ENCODE measurements around a stretch of chr21.

GRCh38 chr21:35529181-35529632 is 480.1 kb upstream of the RUNX1 start:
- PRO-cap = no peak

- PRO-cap = no peak
Observed at GRCh38 chr21:36079964-36080425, 10.2 kb downstream of the CBR1 start.

DNA sequence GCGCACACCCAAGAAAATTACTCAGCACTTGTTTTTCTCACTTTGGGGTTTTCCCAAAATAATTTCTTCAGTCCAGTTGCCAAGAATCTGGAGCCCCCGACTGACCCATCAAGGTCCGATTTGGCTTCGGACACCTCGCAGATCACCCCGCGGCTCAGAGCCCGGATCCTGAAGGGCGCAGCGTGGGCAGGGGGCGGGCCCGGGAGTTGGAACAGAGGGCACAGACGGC is 180 bp upstream of the CBR3 start:
- PRO-cap = bidirectional peak, plus-strand start at position 84 of the sequence, minus-strand start outside the sequence; bidirectional peak, plus-strand start outside the sequence, minus-strand start at position 144 of the sequence

DNA sequence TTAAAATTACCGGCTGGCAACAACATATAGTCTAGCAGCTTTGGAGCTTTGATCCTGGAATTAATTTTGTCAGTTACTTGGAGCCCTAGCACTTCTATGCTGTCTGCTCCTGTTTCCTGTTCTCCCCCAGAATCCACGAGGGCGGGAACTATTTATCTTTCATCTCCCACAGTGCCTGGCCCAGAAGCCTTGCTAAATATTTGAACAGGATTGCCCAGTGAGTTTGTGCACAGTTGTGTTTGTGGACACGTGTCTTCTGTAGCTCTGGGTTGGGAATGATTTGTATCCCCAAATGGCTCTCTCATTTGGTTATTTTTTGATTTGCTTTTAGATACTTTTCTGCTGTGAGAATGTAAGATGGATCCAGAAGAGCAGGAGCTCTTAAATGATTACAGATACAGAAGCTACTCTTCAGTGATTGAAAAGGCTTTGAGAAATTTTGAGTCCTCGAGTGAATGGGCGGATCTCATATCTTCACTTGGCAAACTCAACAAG is 7.8 kb downstream of the DOP1B start:
- PRO-cap = no peak

DNA sequence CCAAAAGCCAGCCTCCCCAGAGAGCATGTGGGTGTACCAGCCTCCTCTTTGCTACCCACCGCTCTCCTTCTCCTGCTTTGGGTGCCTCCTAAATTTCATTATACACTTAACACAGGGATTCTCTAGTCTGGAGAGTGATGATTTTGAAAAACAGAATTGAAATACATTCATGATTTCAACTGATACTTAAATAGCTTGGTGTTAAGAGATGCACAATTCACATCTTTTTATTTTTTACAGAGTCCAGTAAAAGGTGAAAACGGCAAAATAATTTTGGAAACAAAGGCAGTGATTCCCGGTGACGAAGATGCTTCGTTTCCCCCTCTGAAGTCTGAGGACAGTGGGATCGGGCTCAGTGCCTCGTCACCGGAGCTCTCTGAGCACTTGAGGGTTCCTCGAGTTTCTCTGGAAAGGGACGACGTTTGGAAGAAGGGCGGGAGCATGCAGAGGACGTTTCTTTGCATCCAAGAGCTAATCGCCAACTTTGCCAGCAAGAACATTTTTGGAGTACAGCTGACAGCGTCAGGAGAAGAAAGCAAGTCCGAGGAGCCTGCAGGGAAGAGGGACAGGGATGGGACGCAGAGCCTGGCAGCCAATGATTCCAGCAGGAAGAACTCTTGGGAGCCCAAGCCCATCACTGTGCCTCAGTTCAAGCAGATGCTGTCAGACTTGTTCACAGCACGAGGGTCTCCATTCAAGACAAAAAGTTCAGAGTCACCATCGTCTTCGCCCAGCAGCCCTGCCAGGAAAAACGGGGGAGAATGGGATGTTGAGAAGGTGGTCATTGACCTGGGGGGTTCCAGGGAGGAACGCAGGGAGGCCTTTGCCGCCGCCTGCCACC is 73.8 kb downstream of the DOP1B start:
- PRO-cap = no peak

DNA sequence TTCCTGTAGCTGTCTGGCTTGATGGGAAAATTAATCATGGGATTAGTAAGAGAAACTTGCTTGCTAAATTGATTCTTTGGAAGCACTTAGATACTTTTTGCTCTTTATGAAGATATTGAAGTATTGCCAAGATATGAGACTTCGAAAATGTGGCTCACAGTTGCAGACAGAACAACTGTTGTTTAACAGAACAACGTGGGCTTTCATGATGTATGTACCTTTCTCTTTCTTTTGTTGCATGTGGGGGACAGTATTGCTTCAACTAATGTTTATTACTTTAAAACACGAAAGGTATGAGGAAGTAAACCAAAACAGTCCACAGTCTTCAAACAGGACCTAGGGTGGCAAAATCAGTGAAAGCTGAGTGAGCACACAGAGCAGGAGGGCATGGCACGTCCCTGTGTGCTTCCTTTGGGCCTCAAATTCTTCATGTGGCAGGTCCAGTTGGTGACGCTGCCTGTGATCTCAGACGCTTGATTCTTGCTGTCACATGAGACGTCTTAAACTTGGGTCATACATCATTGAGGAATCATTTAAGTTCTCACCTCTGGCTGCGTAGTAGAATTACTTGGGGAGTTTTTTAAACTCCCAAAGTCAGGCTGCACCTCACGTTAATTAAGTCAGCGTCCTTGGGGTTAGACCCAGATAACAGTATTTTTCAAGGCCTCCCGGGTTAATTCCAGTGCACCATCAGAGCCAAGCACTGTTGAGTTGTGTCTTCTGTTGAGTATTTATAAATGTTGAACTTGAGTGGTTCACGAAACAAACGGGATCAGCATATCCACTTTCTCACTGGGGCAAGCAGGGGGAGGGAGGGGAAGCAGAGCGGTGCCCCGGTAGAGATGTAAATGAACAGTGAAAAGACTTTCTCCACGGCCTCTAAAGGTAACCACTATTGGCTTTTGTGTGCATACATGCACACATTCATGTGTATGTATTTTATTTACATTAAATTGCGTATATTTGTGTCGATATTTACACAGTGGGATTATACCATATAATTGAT is 7.6 kb upstream of the CHAF1B start:
- PRO-cap = no peak

DNA sequence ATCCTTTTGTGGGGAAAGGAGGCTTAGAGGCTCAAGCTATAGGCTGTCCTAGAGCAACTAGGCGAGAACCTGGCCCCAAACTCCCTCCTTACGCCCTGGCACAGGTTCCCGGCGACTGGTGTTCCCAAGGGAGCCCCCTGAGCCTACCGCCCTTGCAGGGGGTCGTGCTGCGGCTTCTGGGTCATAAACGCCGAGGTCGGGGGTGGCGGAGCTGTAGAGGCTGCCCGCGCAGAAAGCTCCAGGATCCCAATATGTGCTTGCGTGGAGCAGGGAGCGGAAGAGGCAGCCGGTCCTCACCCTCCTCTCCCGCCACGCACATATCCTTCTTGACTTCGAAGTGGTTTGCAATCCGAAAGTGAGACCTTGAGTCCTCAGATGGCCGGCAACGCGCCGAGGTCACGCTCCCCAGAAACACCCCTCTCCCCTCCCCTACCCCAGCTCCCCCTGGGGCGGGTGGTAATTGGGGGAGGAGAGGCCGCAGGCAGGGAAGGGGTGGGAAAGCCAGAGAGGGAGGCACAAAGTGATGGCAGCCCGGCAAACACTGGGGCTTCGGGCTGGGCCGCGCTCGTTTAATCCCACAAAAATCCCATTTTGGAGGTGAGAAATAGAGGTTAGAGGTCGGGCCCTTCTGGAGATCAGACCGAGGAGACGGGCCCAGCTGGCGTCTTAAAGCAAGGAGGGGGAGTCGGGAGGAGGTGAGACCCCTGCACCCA is 6.2 kb downstream of the SIM2 start:
- PRO-cap = no peak

GRCh38 chr21:36718933-36719568 is 20.1 kb downstream of the SIM2 start:
- PRO-cap = no peak

DNA sequence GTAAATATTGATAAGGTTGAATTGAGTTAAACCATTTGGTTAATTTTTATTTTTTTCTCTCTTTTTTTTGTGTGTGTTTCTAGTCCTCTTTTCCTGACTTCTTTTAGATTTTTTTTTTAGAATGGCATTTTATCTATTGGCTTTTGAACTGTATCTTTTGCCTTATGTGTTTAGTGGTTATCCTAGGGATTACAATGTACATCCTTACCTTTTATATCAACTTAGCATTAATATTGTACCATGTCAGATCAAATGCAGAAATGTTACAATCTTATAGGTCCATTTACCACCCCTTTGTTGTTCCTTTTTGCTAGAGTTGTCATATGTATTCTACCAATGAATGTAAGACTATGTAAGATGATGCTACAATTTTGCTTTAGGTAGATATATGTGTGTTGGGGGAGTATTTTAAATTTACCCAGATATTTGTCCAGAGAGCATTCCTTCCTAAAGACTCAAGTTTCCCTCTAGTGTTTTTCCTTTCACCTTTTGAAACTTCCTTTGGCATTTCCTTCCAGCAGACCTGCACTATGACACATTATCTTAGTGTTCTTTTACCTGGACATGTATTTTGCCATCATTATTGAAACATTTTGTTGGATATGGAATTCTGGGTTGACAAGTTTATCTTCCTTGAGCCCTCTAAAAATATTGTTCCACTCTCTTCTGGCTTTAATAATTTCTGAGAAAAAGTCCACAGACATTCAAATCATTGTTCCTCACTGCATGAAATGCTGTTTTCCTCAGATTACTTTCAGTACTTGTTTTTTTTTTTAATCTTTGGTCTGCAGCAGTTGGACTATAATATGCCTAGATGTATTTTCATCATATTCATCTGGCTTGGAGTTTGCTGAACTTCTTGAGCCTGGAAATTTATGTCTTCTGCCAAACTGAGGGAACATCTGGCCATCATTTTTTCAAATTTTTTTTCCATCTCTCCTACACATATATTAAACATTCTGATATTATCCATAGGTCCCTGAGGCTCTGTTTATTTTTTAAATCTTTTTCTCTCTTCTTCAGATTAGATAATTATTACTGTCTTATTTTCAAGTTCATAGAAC is 88.9 kb downstream of the HLCS start:
- PRO-cap = no peak

- PRO-cap = bidirectional peak, plus-strand start at chr21:37072033, minus-strand start at chr21:37071895; bidirectional peak, plus-strand start at chr21:37072665, minus-strand start at chr21:37072589
Observed at GRCh38 chr21:37071954-37072949, 619 bp downstream of the PIGP start.

DNA sequence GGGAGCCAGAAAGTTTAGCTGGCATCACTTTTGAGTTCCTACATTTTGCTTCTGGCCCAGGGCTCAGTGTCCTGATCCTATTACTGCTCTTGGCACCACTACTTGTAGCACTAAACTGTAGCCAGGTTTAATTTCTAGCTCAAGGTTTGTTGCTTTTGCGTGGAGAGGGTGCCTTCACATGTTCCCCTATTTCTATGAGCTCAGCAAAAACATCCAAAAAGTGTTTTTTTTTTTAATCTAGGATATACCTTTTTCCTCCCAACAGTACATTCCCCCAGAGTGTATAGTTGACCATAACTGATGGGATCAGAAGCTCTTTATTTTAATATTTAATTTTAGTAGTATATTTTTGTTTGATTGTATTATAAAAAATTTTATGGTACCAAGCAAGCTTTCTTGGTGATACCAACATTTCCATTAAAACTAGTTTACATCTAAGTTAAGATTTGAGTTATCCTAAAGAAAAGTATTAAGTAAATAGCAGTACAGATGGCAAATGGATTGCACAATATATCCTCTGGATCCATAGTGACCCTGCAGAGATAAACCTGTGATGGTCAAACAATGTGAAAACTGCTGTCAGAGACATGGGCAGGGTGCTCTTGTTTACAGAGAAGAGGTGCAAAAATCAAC is 9.6 kb downstream of the TTC3 start:
- PRO-cap = no peak

DNA sequence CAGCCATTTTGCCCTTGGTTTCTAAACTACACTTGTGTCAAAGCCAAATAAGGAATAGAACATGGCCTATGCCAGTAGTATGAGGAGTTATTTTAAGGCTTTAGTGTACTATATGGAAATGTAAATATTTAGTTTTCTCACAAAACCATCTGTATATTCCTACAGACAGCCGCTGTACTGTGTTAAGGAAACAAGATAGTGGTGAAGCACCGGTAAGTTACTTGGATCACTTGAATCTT is 86.4 kb downstream of the TTC3 start:
- PRO-cap = no peak

DNA sequence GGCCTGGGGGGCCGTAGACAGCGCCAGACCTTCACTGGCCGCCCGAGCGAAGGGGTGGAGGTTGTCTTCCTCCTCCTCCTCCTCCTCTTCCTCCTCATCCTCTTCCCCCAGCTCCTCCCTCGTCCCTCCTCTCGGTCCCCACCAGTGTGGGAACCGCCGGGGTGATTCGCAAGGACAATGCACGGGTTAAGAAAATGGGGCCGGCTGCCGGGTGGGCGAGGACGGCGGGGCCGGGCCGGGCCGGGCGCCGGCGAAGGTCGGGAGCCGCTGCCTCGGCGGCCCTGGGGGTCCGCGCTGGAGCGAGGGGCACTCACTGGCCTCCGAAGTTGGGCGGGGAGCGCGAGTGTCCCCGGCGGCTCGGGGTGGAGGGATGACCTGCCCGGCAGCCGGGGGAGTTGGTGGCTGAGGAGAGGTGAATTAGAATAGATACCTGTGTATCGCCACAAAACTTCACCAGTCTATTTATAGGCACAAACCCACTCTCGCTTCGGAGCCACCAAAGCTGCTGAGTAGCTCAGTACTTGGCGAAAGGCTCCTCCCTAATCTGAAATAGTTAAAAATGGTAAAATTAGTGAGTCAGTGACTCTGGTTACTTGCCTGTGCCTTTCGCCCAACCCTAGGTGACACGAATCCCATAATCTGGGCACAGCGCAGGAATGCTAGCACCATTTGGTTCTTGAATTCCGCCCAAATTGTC is 1.5 kb downstream of the DYRK1A start:
- PRO-cap = bidirectional peak, plus-strand start at position 149 of the sequence, minus-strand start at position 36 of the sequence

GRCh38 chr21:37384489-37385130 is 18.0 kb downstream of the DYRK1A start:
- PRO-cap = no peak

DNA sequence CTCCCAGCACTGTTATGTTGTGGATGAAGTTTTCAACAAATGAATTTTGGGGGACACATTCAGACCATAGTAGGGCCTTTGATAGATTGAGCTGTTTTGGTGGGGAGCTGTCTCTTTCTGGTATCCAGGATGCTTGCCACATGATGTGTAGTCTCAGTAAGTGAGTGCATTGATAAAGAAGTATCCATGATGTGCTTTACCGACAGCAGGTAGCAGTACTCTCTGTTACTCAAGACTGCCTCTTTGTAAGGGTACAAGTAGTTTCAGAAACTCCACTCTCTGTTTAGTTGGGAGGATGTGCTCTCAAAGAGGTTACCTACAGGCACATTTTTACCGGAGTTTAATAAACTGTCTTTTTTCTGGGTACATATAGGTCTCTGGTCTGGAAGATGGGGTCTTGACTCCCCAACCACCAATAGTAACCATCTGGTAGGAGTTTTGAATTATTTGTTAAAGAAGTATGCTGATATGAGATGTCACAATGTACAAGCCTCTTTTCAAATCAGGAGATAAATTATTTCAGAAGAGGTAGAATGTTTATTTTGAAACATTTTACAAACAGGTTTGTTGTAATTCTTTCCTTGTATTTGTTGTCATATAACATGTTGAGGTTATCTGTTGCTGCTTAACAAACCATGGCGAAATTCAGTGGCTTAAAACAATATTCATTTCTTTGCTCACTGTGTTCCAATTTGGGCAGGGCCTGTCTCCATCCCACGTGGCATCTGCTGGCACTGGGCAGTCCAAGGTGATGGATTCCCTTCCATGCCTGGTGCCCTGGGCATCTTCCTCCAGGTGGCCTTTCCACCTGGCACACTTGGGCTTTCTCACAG is 26.7 kb downstream of the DYRK1A start:
- PRO-cap = no peak

GRCh38 chr21:37419132-37420148 is 52.9 kb downstream of the DYRK1A start:
- PRO-cap = no peak

GRCh38 chr21:37435655-37436503 is 69.3 kb downstream of the DYRK1A start:
- PRO-cap = no peak

- PRO-cap = no peak
Observed at GRCh38 chr21:37444839-37445713, 78.5 kb downstream of the DYRK1A start.

GRCh38 chr21:37470741-37471547 is 104.4 kb downstream of the DYRK1A start:
- PRO-cap = no peak

GRCh38 chr21:37512958-37513783 is 146.6 kb downstream of the DYRK1A start:
- PRO-cap = no peak